BJ (cell line): ENCODE results near the genes TMOD4, CELF3, RIIAD1, TDRKH, S100A10, LCE3E and LCE3A.

GRCh38 chr1:151175828-151176330, at the start of gene TMOD4:
TMOD4 (minus strand) TSS chr1:151175981.
- CAGE, long polyA plus RNA: no peak
- RRBS: no CpG with 5 or more reads among the region's 4 CpGs

DNA sequence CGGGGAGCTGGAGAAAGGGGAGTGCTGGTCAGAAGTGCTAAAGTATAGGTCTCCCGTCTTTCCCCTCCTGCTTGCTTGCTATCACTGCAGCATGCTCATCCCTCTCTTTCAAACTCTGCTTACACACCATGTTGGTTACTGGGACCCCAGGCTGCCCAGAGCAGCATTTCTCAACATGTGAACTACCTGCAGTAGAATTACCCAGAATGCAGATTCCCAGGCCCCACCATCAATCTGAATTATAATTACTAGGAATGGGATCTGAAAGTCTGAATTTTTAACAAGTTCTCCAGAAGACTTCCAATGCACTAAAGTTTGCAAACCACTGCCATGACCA, 21.5 kb downstream of the ZNF687 start:
- CAGE, long polyA plus RNA: no peak
- RRBS: no CpG with 5 or more reads among the region's 2 CpGs

DNA sequence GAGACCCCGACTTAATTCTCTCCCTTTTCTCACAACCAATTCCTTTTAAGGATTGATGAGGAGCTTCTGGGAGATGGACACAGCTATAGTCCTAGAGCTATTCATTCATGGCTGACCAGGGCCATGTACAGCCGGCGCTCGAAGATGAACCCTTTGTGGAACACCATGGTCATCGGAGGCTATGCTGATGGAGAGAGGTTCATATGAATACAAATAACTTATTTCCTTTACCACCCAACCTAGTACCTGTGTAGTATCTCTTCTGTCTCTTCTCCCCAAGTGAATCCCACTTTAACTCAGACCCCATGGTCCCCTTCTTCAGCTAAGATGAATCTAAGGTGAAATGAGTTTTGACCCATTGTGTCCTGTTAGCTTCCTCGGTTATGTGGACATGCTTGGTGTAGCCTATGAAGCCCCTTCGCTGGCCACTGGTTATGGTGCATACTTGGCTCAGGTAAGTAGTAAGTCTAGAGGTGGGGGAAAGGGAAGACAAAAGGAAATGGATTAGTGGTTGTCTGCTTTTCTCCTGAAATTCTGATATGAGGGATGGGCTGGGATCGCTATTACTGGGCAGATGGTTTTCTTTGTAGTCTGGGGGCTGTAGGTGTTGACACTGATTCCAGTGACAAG, 1.1 kb downstream of the PSMB4 start:
- CAGE, long polyA plus RNA: no peak
- RRBS: no CpG with 5 or more reads among the region's 8 CpGs

DNA sequence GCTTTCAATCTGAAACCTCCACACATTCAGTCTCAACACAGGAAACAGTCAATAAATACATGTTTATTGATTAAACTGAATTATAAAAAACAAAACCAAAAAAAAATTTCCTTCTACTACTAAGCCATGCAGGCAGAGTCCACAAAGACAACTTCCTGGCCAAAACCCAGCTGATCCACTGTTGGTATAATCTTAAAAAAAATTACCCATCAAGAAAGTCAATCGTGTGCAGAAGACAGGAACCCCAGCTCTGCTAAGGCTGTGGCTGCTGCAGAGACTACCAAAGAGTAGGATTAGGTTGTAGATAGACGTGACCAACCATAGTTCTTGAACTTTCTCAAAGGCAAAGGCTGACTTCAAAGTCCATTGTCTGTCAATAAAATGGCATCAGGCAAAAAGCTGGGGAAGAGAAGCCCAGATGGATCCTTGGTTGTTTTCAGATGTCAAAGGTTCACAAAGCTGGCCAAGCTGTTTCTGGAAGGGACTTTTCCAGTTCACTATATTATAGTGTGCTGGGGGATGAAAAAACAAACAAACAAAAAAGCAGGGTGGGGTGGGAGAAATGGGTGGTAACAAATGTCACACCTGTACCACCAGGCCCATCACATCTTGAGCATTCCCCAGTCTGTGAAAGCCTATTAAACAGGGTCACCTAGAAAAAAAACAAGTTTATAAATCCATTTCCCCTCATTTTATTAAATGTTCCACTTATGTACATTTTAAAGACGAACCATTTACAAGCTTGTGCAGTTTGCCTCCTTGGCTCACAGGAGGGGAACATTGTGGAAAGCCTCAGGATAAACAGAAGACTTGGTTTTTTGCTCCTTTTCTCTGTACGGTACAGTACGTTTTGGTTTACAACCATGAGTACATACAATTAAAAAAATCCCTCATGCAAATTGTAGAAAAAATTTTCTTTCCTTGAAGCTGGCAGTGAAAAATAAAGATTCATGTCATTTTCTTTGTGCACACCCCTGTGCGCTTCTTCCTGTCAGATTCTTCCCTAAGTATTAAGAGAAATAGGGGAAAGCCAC, 3.6 kb downstream of the PSMB4 start:
- CAGE, long polyA plus RNA: no peak
- RRBS: no CpG with 5 or more reads among the region's 6 CpGs

DNA sequence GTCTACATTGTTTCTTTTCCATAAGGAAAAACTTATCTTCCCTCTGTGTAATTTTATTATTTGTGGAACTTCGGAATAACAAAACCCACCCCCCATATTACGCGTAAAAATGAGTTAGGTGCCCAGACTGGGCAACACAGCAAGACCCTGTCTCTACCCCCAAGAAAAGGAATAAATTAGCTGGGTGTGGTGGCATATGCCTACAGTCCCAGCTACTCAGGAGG, 20.4 kb downstream of the PSMB4 start:
- CAGE, long polyA plus RNA: no peak
- RRBS: no CpG with 5 or more reads among the region's 3 CpGs

DNA sequence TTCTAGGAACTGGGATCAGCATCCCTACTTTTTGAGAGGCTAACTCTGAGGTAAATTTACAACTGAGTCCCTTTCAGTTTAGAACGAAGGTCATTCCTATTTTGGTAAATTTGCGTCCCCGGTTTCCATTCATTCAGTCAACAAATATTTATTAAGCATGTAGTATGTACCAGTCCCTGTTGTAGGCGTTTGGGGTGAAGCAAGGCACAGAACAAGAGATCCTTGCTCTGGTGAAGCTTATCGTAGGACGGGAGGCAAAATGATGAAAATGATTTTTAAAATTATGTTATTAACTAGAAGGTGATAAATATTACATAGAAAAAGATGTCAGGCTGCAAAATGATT, 715 bp upstream of the CGN start:
- CAGE, long polyA plus RNA: no peak
- RRBS: no CpG with 5 or more reads among the region's 6 CpGs

DNA sequence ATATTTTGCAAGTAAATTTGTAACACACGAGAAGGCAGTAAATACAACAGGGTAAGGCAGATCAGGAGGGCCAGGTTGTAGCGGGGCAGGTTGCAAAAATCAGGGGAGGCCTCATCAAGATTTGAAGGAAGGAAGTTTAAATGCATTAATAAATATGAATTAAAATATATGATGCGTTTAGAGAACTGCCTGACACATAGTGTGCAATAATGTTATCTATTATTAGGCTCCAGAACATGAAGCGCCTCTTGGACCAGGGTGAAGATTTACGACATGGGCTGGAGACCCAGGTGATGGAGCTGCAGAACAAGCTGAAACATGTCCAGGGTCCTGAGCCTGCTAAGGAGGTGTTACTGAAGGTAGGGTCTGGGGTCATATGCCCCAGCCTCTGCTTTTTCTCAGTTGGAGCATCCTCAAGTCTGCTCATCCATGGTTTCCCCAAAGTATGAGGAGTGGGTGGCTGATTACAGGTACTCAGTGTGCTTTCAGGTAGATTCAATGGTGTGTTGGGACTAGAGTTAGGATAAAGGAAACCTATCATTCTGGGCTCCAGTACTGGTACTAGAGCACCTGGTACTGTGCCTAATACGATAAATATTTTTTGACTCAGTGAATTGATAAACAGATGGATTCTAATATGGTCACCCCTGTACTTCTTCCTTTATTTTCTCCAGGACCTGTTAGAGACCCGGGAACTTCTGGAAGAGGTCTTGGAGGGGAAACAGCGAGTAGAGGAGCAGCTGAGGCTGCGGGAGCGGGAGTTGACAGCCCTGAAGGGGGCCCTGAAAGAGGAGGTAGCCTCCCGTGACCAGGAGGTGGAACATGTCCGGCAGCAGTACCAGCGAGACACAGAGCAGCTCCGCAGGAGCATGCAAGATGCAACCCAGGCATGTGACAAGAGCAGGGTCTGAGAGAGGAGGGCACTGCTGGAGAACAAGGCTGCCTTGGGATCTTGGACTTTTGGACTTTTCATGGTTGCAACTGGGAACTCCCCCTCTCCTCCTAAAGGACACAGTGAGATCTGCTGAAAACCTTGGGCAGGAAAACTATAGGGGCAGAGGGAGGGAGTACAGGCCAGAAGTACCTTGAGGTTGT, 13.2 kb downstream of the CGN start:
- CAGE, long polyA plus RNA: no peak
- RRBS: no CpG with 5 or more reads among the region's 14 CpGs

GRCh38 chr1:151525432-151525904, 14.3 kb downstream of the CGN start:
- CAGE, long polyA plus RNA: no peak
- RRBS: no CpG with 5 or more reads among the region's 3 CpGs

GRCh38 chr1:151529805-151530212, 10.3 kb upstream of the TUFT1 start:
- CAGE, long polyA plus RNA: no peak
- RRBS: no CpG with 5 or more reads among the region's 18 CpGs

DNA sequence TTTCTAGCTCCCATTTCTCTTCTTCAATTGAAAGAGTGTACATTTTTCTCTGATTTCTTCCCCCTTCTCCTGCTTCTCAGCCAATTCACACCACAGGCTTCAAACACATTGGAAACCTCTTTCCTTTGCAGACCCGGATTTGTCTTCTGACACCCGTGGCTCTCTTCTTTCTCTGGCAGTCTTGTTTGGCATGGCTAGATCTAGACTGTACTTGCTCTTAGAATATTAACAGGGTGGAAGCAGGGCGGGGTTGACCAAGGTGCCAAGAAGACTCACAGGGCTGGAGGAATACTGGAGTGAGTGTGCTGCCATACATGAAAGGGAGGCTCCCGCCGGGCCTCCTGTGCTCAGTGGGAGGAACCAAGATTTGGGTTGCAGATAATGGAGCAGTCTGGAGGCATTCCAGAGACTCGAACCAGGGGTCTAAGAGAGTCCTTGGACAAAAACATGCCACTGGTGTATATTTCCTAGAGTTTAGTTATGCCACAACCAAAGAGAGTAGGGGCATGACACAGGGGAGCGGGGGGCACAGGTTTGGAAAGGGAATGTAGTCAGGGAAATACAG, 27.6 kb upstream of the SNX27 start:
- CAGE, long polyA plus RNA: no peak
- RRBS: no CpG with 5 or more reads among the region's 7 CpGs

DNA sequence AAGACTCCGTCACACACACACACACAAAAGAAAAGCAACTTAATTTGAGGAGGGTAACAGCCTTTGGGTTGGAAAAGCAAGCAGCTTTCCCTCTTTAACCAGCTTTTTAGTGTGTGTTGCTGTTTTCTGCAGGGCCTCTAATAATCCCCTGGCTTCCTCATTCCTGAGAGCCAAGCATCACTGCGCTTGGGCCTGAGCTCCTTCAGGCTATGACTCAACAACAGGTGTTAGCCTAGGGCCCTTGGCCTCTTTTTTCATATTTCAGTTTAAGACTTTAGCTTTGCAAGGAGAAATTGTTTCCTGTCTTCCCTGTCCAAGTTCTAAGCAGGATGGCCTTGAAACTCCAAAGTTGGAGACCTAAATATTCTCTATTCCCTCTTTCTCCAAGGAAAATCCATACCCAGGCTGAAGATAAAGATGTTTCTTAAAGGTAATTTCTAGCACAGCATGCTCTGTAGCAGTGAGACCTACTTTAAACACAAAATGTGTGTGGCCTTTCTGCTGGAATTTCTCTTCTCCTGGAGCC, 26.2 kb upstream of the SNX27 start:
- CAGE, long polyA plus RNA: no peak
- RRBS: no CpG with 5 or more reads among the region's 2 CpGs

- CAGE, long polyA plus RNA: no peak
- RRBS: 15% methylated on average over 3 of the region's 27 CpGs
These were observed at the start of gene CELF3 for GRCh38 chr1:151715995-151716887. CELF3 (minus strand) TSS chr1:151716803.

DNA sequence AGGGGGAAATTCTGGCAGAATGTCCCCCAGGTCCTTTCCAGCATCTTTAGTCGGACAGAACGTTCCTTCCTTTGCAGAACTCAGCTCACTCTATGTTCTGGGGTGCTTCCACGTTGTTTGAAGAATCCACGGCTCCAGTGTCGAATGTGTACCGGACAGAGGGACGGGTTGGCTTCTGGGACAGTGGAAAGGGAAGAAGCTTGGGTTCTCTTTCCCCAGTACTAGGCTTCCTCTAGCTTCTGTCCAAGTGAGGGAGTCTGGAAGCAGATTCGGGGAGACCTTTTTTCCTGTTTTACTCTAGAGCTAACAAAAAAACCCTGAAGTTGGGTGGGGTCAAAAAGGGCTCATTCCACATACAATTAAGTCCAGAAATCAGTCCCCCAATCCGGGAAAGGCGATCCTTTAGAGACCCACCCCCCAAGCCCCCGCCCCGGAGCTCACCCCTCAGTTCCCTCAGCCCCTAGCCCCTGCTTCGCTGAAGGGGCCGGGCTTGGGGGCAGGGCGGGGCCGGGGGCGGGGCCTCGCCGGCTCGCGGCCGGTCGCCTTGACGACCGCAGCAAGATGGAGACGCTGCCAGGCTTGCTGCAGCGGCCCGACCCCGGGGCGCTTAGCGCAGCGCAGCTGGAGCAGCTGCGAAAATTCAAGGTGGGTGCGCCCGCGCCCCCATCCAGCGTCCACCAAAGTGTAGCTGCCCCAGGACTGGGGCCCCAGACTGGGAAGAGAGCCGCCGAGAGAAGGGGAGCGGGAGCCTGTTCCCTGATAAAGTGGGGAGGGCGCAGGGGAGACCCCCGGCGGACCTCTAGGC, at the start of gene RIIAD1:
RIIAD1 (plus strand) TSS at position 547 of the 805 bp plus-strand sequence.
- CAGE, long polyA plus RNA: no peak
- RRBS: 3% methylated on average over 13 of the region's 43 CpGs

DNA sequence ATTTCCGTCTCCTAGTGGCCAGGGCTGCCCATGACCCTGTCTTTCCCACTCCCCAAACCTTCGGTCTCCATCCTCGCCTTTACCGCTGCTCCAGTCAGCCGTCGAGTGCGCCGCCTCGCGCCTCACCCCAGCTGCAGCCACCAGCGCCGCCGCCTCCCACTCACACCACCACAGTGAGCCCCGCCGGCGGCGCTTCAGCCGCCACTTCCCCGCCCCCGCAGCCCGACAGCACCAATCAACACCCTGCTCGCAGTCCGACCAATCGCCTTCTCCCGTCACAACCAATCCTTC, at the start of gene TDRKH:
TDRKH (minus strand) TSS at position 179 of the 291 bp plus-strand sequence.
- CAGE, long polyA plus RNA: no peak
- RRBS: no CpG with 5 or more reads among the region's 25 CpGs

- CAGE, long polyA plus RNA: no peak
- RRBS: no CpG with 5 or more reads among the region's 3 CpGs
These were observed 2.1 kb downstream of the S100A10 start for GRCh38 chr1:151991424-151992086.

GRCh38 chr1:151993584-151994201, at the start of gene S100A10:
S100A10 (minus strand) TSS chr1:151993859.
- CAGE, long polyA plus RNA: start-site peak on the minus strand at chr1:151993812-151993844, 107 and 129 reads in 2 replicates
- RRBS: 2% methylated on average over 12 of the region's 65 CpGs

DNA sequence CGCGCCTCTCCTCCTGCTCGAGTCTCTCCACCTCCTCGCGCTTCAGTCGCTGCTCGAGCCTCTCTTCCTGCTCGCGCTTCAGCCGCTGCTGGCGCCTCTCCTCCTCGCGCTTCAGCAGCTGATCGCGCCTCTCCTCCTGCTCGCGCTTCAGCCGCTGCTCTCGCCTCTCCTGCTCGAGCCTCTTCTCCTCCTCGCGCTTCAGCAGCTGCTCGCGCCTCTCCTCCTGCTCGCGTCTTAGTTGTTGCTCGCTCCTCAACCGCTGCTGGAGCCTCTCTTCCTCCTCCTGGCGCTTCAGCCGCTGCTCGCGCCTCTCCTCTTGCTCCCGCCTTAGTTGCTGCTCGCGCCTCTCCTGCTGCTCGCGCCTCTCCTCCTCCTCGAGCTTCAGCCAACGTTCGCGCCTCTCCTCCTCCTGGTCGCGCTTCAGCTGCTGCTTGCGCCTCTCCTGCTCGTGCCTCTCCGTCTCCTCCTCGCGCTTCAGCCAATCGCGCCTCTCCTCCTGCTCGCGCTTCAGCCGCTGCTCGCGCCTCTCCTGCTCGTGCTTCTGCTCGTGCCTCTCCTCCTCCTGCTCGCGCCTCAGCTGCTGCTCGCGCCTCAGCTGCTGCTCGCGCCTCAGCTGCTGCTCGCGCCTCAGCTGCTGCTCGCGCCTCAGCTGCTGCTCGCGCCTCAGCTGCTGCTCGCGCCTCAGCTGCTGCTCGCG, 3.7 kb downstream of the TCHH start:
- CAGE, long polyA plus RNA: no peak
- RRBS: no CpG with 5 or more reads among the region's 73 CpGs

GRCh38 chr1:152167848-152168420, 8.9 kb upstream of the RPTN start:
- CAGE, long polyA plus RNA: no peak
- RRBS: no CpG with 5 or more reads among the region's 3 CpGs

GRCh38 chr1:152566559-152566895, at the start of gene LCE3E:
LCE3E (minus strand) TSS chr1:152566780.
- CAGE, long polyA plus RNA: no peak

- CAGE, long polyA plus RNA: no peak
- RRBS: 3% methylated on average over 1 of the region's 5 CpGs
These were observed at the start of gene LCE3A for GRCh38 chr1:152623038-152623326. LCE3A (minus strand) TSS chr1:152623103.